Panc1 (cell line): ENCODE measurements around a stretch of chr1.

DNA sequence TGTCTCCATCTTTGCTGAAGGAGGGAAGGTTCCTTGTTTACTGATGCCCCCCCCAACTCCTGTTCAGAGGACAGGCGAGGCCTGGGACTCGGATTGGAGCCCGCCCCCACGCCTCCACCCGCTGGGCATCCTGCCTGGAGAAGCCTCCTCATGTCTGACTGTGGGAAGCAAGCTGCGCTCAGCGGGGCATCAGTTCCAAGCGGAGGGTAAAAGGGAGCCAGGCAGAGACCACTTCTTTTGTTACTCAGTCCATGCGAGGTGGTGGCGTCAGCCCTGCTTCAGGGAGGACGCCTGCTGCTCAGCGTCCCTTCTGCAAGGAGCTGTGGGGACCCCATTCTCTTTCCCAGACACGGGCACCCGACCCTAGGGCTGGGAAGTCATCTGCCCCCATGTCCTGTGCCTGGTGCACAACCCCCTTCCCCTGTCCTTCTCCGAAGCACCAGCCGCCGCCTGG, 413.9 kb downstream of the CAMTA1 start:
- RRBS, 2 experiments, result no CpG with 5 or more reads among the region's 17 CpGs

DNA sequence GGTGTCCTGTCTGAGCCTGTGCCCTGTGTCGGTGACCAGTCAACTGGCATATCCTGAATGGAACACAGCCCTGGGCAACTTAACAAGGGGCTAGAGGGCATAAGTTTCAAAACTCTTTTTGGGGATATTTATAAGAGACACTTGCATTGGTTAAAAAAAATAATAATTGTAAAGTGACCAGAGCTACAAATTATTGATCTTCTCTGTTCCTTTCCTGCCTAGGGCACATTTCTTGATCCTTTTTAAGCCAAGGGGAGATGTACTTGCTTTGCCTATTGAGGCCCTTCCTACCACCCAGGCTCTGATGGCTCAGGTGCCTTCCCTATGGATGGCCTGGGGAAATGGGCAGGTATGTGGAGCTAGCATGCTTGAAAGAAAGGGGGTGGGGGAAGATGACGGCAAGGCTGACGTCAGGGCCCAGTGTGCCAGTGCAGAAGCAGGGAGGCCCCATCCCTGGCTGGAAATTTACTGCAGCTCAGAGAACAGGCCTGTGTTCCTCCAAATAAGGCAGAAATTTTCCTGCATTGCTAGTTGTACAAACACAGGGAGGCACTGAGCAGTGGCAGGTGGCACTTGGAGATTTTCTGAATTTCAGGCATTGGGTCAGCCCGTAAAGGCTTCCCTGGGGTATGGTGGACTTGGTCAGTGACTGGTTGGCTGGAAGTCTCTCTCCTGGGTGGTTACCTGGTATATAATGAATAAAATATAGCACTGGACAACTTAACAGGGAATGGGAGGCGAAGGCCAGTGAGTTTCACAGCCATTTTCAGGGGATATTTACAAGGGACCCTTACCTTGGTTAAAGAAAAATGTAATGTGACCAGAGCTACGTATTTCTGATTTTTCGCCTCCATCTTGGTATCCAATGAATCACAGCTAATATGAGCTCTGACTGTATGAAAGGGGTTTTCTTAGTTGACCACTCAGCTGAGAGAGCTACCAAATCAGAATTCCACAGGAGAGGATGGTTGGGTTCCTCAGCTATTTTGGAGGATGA, 453.1 kb upstream of the VAMP3 start:
- RRBS, 2 experiments, result no CpG with 5 or more reads among the region's 7 CpGs

GRCh38 chr1:7470870-7471584, 300.1 kb upstream of the VAMP3 start:
- RRBS, 2 experiments, result no CpG with 5 or more reads among the region's 12 CpGs

DNA sequence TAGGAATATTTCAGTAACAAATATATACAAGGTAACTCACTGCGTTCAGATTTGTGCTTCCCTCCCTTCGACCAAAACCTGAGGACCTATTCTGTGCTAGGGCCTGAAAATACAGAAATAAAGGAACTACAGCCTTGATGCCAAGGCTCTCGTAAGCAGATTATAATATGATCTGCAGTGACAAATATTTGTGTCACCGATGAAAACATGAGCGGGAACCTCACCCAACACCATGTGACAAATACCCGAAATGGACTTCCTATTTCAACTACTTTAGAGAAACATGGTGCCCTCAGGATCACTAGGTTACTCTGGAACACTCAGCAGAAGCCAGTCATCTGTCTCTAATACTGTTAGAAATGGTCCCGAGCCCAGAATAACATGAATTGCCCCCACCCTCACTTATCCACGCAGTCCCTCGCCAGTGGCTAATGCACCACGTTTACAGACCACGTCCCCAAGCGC, 481 bp upstream of the VAMP3 start:
- RRBS, 2 experiments, result no CpG with 5 or more reads among the region's 12 CpGs

DNA sequence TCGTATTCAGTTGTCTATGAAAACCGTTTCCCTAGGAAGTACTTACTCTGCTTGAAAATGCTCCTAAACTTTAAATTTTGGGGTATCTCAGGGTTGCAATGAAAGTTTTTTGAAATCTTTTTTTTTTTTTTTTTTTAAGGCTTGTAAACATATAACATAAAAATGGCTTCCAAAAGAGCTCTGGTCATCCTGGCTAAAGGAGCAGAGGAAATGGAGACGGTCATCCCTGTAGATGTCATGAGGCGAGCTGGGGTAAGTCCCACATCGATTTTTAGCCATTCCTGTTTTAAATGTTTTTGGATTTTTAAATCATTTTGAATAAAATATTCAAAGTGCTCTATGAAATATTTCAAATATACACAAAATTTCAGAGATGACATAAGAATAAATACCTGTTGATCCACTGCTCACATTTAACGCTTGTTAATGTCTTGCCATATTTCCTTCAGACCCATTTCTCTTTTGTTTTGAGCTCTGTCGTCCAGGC, 1.2 kb downstream of the PARK7 start:
- RRBS, 2 experiments, result no CpG with 5 or more reads among the region's 7 CpGs

GRCh38 chr1:8027832-8028842, 2.0 kb upstream of the ERRFI1 start:
- RRBS, 2 experiments, result no CpG with 5 or more reads among the region's 8 CpGs

GRCh38 chr1:8120605-8121974, 95.0 kb upstream of the ERRFI1 start:
- RRBS, 2 experiments, result 1 to 7% methylated on average over 6 of the region's 31 CpGs

- RRBS, 2 experiments, result no CpG with 5 or more reads among the region's 4 CpGs
Observed at GRCh38 chr1:8122013-8122658, 96.0 kb upstream of the ERRFI1 start.

GRCh38 chr1:8126908-8127600, 100.9 kb upstream of the ERRFI1 start:
- RRBS, 2 experiments, result no CpG with 5 or more reads among the region's 9 CpGs

GRCh38 chr1:8133305-8133670, 107.2 kb upstream of the ERRFI1 start:
- RRBS, 2 experiments, result no CpG with 5 or more reads among the region's 5 CpGs

- RRBS, 2 experiments, result no CpG with 5 or more reads among the region's 11 CpGs
Observed at GRCh38 chr1:8137748-8138364, 111.7 kb upstream of the ERRFI1 start.

- RRBS, 2 experiments, result no CpG with 5 or more reads among the region's 5 CpGs
Observed at GRCh38 chr1:8218654-8219126, 99.2 kb upstream of the SLC45A1 start.

DNA sequence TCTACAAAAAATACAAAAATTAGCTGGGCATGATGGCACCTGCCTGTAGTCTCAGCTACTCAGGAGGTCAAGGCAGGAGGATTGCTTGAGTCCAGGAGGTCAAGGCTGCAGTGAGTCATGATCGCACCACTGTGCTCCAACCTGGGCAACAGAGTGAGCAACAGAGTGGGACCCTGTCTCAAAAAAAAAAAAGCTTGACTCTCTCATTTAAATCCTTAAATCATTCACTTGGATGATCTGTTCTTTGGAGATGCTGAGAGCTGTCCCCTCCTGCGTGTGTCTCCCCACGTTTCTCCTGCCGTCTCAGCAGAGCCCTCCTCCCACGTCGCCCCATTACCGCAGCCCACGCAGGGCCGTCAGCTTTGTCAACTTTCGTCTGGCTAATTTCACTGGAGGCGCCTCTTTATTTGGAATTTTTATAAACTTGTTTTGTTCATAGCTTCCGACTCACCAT, 24.0 kb upstream of the SLC45A1 start:
- RRBS, 2 experiments, result no CpG with 5 or more reads among the region's 12 CpGs

- RRBS, 2 experiments, result no CpG with 5 or more reads among the region's 8 CpGs
Observed at GRCh38 chr1:8294361-8294688, 23.6 kb upstream of the SLC45A1 start.

DNA sequence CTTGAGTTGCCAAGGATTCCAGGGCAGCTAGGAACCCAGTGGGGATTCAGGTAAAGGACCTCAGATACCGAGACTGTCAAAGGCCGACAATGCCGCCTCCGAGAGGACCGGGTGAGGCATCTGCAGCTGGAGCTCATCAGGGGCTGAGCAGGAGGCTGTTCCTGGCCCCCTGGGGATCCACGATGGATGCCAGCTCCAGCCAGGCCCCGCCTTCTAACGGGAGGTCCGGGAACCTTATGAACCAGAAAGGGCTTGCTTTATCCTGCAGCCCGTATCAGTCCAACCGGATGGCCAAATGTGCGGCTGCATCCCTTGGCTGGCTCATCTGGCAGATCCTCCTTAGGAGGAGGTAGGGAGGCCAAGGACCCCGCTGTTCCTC, 32.0 kb downstream of the SLC45A1 start:
- RRBS, 2 experiments, result 80 to 89% methylated on average over 2 to 6 of the region's 13 CpGs

DNA sequence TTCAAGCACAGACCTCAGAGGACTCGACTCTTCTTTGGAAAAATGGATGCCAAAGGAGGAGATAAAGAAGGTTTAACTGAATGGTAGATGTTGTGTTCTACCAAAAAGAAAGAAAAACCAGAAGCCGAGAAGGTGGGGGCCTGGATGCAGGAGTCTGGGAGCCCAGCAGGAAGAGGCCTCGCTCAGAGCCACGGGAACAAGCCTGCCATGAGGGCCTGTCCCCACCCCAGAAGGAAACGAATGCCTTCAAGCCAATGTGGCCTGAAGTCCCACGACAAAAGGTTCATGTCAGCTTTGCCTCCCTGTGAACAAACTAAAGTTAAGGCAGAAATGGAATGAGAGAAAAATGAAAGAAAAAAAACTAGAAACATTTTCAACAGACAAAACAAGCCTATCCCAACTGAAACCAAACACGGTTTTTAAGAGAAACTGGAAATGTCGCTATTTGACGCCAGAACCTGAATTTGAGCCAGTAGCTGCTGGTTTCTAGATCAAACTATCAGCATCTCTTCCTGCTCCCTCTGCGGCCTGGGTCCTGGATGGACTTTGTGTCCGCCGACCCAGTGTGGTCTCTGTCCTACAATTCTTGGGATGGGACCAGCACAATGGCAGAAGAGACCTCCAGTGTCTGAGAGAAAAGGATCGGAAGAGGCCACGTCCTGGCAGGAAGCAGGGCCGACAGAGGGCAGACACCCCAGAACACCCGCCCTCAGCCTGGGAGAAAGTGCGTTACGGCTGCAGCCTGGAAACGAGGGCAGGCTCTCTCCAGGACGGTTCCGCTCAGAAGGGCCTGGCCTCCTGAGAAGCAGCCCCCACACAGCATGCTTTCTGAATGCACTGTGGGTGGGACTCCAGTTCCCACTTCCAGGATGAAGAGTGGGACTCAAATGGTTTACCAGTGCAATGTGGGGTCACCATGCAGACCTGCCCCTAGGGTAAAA, 35.2 kb downstream of the SLC45A1 start:
- RRBS, 2 experiments, result no CpG with 5 or more reads among the region's 21 CpGs

- RRBS, 2 experiments, result 96 to 97% methylated on average over 4 of the region's 67 CpGs
Observed at GRCh38 chr1:8357886-8359225, 40.4 kb downstream of the SLC45A1 start.

GRCh38 chr1:8419036-8419392, 101.1 kb downstream of the SLC45A1 start:
- RRBS, 2 experiments, result no CpG with 5 or more reads among the region's 3 CpGs

GRCh38 chr1:8419596-8420277, 101.8 kb downstream of the SLC45A1 start:
- RRBS, 2 experiments, result no CpG with 5 or more reads among the region's 7 CpGs

GRCh38 chr1:8421651-8422164, 103.8 kb downstream of the SLC45A1 start:
- RRBS, 2 experiments, result no CpG with 5 or more reads among the region's 6 CpGs